ENCODE data around the genes HELB and CAND1.

- RRBS = 1% methylated on average over 46 of the region's 81 CpGs
These were observed 737 bp downstream of the LEMD3 start for GRCh38 chr12:65169854-65170786.

DNA sequence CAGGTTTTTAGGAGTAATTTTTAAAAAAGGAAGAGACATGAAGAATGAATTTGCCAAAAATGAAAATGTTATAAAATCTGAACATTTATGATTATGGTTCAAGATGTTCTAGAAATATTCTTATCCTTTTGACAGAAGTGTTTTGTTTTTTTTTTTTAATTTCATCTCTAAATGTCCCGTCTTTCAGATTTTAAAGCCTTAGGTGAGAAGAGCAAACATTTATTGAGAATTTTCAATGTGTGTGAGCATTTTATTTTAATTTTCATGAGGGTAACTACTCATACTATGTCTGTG is 12.3 kb downstream of the LEMD3 start:
- RRBS = no CpG with 5 or more reads among the region's 1 CpG

DNA sequence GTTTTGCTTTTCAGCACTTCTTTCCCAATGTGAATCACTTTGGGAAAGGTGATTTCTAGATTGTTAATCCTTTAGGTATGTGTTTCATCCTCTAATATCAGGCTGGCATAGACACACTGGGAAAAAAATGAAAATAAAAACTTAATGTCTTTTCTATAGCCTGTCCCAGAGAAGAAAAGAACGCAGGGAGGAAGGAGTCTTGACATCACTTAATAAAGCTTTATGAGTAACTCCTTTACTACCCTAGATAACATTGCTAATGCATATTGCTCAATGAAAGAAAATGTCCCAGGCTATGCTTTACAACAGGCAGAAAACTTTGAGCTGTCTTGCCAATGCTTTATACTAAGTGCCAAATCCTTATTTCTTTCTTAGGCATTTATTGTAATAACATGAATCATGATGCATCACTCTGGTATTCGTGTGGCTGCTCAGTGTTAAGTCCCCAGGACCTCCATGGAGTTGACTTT is 258.2 kb downstream of the MSRB3 start:
- RRBS = no CpG with 5 or more reads among the region's 2 CpGs

DNA sequence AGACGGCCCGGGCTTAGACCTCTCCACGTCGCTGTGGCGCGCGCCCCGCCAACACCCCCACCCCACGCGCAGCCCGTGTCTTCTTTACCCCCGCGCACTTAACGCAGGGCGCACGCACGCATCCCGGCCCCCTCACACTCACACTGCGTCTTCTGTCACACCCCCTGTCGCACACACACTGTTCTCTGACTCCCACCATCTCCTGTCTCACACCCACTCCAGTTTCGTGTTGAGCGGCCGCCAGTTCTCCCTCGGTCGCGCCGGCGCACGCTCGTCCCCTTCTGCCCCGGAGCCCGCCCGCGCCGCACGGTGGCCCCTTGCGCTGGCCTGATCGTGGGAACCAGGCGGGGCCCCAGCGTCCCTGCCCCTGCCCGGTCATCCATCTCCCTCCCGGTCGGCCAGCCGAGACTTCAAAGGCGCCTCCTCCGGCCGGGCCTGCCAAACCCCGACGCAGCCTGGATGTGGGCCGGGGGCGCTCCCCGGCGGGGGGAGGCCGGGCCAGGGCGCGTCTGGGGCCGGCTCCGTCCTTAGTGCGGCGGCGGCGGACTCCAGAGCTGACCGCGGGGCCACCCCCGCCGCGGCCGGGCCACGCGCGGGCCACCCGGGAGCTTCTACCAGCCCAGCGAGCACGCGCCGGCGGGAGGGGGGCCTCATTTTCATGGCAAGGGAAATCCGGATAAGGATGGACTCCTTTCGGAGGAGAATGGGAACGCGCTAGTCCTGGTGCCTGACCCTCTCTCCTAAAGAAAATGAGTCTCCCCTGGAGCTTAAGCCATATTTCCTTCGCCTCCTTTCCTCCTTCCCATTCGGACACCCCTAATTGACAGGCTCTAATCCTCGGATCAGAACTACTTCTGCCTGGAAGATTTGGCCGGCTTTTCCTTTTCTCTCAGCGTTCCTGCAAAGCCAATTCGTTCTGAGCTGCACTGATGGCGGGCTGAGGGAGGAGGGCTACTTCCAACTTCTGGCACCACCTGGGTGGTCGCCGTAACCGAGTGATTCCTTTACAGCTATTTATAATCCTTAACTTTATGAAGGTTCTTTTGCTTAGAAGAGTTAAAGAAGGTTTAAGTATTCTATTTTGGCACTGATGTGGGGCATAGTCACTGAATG is 81.9 kb upstream of the HMGA2 start:
- RRBS = under 1% methylated on average over 26 of the region's 91 CpGs

GRCh38 chr12:65822572-65823277 is 1.6 kb upstream of the HMGA2 start:
- RRBS = no CpG with 5 or more reads among the region's 18 CpGs

DNA sequence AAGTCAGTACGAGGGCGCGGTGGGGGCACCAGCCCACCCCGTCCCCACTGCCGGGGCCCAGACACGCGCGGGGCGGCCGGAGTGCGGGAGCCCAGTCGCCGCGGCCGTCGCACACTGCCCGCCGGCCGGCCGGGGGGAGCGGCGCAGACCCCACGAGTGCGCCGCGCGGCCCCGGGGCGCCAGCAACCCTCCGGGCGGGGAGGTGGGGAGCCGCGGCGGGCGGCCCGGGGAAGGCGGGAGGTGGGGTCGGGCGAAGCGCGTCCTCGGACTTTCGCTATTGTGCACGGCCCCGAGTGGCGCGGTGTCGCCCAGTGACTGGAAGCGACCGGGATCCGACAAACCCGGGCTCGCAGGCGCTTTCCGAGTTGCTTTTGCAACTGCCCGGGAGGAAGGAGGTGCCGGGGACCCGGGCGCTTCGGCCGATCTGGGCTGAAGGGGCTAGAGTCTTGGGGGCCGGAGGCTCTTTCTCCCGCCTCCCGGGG is 1.1 kb downstream of the HMGA2 start:
- RRBS = 1% methylated on average over 38 of the region's 64 CpGs

DNA sequence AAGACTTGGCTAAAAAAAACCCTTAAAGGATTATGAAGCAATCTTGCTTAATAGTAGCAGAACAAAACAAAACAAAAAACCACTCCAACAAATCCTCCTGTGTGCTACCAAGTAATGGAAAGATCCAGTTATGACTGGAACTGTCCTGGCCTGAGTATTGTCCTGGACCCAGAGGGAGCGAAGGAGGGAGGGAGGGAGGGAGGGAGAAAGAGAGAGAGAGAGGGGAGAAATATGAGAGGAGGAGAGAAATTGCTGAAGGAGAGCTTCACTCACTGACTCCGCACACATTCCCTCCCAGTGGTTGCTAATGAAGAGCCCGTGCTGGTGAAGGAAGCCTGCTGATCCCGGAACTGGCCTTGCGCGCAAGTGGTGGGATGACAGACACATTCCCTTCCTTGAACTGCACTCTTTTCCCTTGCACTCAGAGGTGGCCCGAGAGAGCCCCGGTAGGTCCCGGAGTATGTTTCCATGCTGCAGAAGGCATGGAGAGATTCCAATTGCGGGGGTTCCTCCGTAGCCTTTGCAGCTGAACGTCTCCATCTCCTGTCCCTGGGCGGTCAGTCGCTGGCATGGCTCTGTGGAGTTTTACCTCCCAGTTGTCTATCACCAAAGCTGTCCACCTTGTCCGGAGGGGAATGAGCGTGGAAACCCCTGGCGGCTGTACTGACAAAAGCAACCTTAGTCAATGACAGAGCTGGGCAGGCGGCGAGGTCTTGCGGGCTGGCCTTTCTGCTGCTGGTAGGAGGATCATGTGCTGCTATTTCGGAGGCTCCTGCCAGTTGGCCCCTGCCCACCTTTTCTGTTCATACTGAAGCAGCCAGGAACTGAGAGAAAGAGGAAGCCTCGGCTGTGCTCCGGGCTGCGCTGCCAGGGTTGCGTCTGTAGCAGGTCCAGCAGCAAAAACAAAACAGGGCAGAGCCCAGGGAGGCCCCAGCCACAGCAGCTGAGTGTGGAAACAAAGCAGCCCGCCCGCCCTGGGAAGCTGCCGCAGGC is 57.5 kb downstream of the HMGA2 start:
- RRBS = 29% methylated on average over 5 of the region's 28 CpGs

DNA sequence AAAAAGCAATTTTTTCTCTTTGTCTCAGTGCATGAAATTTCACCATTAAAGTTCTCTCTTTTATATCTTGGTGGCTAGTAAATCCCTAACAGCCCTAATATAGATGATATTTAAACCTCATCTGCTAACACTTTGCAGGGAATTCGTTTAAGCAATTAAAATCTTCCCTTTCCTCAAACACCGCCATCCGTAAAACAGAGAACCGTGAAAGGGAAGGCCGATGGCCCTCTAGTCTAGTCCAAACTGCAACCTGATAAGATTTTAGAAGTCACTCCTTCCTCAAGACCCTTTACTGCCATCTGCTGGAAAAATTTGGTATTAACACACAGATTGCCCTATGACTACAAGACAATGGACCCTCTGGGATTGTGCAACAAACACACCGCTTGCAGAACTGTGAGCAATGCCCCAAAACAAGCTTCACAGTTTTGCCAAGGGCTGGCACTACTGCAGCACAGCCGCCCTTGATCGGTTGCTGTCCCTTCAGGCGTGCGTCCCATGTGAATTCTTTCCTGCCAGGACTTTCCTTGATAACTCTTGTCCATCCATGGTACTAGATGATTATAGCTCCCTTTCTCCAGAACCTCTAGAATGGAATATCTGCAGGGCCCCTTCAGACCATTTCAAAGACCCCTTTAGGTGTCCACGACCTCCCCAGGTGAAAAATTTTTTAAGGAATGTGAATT is 23.1 kb downstream of the LLPH start:
- RRBS = no CpG with 5 or more reads among the region's 11 CpGs

GRCh38 chr12:66200501-66201109 is 11.6 kb downstream of the IRAK3 start:
- RRBS = no CpG with 5 or more reads among the region's 6 CpGs

- RRBS = no CpG with 5 or more reads among the region's 52 CpGs
These were observed at the start of gene HELB for GRCh38 chr12:66301973-66303179. Gene HELB (plus strand): TSS chr12:66302493.

DNA sequence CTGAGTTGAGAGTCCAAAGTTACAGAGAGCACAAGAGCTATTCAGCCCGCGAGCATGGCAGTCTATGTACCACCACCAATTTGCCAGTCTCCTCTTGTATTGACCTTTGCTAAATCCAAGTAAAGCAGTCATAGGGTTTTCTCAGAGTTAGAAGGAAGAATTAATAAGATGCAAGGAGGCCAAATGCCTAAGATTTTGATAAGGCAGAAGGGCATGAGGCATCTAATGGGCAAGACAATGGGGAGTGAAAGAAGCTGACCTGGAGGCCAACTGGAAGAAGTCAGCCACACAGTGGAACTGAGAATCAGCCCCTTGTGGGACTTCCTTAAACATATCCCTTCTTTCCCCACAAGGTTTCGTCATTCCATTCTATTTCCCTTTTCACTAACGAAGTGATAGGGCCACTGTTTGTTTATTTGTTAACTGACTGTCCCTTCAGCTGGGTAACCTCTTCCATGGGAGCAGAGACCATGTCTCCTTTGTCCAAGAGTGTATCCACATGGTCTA is 86.1 kb downstream of the HELB start:
- RRBS = no CpG with 5 or more reads among the region's 4 CpGs

- RRBS = no CpG with 5 or more reads among the region's 6 CpGs
These were observed 90.1 kb downstream of the HELB start for GRCh38 chr12:66392303-66392874.

DNA sequence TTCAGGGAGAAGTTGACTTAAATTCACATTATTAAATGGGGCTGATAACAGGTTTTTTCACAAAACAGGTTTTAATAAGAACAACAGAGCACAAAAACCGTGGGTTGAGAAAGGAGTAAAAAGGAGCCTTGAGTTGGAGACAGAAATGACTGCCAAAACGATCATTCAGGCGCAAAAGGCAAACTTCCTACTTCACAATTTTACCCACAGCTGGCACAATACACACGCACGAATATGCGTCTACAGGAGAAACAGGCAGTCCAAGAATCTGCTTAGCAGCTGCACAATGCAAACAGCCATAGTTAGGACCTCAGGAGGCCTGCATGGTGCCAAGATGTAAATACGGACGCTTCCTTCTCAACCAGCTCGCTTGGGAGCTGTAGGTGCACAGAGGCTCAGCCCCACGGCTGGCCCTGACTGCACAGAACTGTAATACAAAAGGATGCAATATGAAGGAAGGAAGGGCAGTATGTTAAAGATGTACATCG is 250.1 kb upstream of the CAND1 start:
- RRBS = no CpG with 5 or more reads among the region's 11 CpGs

DNA sequence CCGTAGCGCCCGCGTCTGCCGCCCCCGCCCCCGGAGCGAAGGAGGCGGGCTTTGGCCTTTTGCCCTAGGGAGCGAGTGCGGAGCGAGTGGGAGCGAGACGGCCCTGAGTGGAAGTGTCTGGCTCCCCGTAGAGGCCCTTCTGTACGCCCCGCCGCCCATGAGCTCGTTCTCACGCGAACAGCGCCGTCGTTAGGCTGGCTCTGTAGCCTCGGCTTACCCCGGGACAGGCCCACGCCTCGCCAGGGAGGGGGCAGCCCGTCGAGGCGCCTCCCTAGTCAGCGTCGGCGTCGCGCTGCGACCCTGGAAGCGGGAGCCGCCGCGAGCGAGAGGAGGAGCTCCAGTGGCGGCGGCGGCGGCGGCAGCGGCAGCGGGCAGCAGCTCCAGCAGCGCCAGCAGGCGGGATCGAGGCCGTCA is at the start of gene CAND1:
TSS of gene CAND1 (plus strand) at position 57 of the 414 bp plus-strand sequence.
- RRBS = no CpG with 5 or more reads among the region's 53 CpGs

GRCh38 chr12:67284185-67284872 is 15.2 kb downstream of the CAND1 start:
- RRBS = no CpG with 5 or more reads among the region's 3 CpGs

- RRBS = no CpG with 5 or more reads among the region's 3 CpGs
These were observed 159.6 kb upstream of the DYRK2 start for GRCh38 chr12:67489007-67489358.

DNA sequence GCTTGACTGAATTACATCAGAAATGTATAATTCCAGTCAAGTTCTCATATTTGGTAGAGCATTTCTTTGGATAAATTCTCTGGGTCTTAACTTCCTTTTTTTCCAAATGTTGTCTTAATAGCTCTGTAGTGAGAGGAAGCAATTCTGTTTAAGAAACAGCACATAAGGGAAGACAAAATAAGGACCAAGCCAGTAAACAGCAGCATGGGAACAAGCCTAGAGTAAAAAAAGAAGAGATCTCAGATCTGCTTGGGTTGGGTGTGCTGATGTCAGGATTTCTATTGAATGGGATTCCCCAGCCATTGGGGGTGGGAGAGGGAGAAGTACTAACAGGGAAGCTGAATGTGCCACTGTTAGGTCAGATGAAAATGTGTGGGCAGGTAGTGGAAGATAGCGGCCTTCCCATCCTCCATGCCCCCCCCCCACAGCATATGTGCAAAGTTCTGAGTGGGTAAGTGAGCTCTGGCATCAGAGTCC is 14.1 kb upstream of the DYRK2 start:
- RRBS = no CpG with 5 or more reads among the region's 1 CpG

DNA sequence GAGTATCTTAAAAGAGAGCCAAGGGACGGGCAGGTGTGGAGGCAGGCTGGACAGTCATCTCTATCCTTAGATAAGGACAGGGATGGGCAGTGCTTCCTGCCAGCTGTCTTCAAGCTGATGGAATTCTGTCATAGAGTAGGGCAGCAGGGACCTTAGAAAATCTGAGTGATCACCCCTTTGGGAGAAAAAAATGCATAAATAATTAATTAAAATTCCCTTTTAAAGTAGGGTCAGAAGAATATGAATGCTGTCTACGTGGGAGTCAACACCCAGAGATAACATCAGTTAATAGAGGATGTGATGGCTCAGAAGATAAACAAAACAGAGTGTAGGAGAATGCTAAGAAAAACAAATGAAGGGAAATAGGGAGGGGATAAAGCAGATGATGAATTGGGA is 57.3 kb downstream of the DYRK2 start:
- RRBS = no CpG with 5 or more reads among the region's 2 CpGs

- RRBS = no CpG with 5 or more reads among the region's 2 CpGs
These were observed 23.5 kb downstream of the IFNG start for GRCh38 chr12:68135937-68136453.